SJCRH30 (cell line): ENCODE measurements around a stretch of chr6.

DNA sequence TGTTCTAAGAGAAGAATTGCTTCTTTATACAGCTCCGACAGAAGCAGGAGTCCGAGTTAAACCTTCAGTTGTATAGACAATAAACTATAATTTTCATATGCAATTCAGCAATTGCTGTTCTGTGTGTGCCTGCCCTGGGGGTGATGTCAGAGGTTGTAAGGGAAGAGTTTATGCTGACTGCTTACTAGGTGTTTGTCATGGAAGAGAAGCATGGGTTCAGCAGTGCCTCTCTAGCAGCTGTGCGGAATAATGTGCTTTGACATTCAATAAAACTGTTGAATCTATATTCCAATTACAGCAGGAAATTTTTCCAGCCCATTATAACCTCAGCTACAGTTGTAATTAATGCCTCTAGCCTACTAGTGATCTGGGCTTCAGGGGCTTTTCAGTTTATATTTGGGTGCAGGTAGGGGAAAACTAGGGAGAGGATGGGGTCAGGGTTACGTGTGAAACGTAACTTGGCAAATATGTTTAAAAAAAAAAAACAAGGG is 99.3 kb upstream of the QKI start:
- RAMPAGE, long total RNA = no peak

GRCh38 chr6:163324954-163325326 is 89.6 kb upstream of the QKI start:
- RAMPAGE, long total RNA = no peak

- RAMPAGE, long total RNA = no peak
These were observed 22.0 kb upstream of the QKI start for GRCh38 chr6:163392332-163393049.

GRCh38 chr6:163405559-163406394 is 8.7 kb upstream of the QKI start:
- RAMPAGE, long total RNA = no peak

DNA sequence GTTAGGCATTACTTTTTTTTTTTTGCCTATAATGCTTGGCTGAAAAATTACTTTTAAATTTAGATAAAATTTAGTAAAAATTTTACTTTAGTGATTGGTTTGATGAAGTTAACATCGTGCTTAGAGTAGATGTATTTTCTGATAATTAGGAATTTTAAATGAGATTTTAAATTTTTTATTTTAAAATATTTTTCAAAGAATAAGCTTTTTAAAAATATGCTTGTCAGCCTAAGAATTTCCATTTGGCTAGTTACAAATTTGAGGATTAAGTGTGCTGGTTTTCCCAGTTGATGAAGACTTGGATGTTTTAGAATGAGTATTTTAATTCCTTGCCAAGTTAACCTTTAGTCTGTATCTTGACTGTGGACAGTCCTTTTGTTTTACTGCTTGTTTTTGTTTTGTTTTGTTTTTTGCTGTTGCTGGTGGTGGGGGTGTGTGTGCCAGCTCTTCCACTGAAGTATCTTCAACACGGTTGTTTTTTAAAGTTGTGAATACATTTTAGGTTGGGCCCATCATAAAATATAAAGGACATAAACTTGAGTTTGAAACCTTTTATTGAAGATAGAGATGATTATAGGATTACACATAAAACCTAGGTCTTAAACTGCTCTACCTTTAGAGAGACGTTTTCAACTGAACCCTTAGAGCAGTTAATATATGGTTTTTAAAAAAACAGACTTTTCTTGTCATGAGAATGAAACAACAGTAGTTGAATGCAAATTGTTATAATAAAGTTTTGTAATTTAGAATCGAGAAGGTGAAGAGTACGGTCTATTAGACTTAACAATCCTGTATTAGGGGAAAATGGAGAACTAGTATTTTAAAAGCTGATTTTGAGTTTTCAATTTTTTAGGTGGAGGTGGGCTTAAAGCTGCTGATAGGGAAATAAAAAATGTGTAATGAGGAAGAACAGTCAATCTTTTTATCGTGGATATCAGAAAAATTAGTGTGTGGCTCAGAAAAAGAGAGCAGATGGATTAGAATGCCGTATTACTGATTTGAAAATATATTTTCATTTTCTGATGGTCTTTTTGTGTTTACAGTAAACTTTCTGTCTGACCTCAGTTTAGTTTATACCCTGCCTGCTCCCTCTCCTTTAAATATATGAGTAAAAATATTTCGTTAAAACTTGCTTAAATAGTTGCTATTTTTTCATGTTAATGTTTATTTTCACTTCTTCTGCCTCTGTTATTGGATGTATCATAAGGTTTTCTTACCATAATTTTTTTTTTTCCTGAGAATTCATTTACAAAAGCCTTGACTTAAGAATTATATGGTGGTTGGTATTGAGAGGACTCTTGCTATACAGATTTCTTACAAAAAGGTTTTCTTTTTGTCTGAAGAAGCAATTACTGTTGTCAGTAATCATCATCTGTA is 4.1 kb downstream of the QKI start:
- RAMPAGE, long total RNA = no peak

DNA sequence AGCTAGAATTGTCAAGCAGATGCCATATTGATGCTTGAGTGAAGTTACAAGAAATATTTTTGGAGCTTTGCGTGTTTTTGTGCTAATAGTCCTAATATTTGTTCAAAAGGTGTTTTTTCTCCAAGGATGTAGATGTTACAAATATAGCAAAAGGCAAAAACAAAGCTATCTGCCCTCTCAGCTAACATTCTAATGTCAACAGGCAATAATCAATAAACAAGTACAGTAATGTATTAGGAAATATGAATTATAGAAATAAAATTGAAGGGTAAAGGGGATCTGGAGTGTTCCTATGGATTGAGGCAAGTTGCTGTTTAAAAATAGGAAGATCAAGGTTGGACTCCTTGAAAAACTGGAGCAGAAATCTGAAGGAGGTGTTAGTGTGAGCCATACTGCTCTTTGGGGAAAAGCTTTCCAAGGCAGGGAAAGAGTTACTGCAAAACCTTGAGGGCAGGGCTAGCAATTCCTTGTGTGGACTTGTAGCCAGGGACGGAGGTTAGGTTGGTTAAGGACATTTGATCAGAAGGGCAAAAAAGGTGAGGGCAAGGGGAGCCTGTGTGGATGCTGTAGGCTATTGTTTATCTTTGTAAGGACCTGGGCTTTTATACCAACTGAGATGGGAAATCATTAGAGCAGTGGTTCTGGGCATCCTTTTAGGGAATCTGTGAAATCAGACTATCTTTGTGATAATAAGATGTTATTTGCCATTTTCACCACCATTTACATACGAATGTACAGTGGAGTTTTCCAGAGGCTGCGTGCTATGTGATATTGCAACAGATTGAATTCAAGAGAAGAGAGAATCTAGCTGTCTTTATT is 27.0 kb downstream of the QKI start:
- RAMPAGE, long total RNA = no peak

- RAMPAGE, long total RNA = no peak
These were observed 80.9 kb downstream of the QKI start for GRCh38 chr6:163495277-163495882.

- RAMPAGE, long total RNA = no peak
These were observed 331.2 kb downstream of the QKI start for GRCh38 chr6:163745682-163746238.

DNA sequence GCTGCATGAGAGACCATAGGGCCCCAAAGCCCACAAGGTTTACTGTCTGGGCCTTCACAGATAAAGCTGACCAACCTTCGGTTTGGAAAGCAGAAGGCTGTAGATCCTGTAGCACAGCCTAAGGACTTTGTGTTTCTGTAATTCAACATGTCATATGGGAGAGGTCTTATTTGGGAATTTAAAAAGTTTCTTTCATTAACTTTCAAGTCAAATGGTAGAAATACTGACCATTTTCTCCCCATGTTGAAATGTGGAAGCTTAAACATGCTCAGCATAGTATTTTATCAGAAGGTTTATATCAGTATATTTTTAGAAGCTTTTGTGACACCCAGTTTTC is 362.9 kb downstream of the QKI start:
- RAMPAGE, long total RNA = no peak

DNA sequence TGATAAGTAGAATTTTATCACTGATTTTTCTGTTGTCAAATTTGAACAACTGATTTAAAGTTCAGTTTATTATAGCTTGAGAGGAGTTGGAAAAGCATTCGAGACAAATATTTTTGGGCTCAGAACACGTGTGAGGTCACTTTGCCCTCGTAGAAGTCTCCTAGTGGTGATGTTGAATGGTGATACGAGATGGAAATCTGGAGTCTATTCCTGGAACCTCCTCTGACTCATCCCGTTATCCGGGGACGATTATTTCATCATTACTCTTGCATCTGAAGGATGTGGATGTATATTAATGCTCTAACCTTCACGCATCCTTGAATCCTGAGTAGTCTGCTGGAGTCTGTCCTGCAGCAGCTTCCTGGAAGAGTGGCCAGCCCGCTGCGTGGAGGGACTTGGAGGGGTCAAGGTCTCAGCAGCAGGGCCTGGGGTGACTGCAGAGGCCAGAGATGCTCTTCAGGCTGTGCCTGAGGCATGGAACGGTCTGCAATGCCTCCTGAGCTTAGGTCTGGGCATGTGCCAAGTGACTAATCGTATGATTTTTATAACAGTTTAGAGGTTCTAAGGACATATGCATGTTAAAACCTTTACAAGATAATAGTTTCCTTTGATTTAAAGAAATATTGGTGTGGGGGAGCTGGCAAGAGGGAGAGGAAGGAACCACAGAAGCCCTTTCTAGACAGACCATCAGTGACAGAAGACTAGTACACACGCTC is 400.1 kb downstream of the QKI start:
- RAMPAGE, long total RNA = no peak

- RAMPAGE, long total RNA = no peak
These were observed 526.8 kb downstream of the QKI start for GRCh38 chr6:163941177-163941816.

DNA sequence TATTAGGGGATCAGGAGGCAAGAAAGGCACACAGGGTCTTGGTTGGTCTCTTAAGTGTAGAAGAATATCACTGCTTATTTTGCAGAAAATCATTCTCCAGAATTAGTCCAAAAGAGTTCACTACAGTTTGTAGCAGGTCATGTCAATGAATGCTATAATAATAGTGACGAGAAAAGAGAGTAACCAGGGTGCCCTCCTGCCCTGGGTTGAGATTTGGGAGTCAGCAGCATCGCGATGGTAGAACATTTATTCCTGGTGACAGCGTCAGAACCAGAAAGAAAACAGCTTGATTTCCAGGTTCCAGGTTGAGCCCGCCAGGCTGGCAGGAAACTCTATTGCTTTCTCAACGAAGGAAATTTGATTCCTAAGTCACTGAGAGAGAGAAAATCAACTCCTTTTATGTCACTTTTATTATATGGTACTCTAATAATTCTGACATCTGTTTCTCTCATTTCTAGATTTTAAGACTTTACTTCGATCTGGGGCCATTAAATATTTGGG is 550.3 kb downstream of the QKI start:
- RAMPAGE, long total RNA = no peak

DNA sequence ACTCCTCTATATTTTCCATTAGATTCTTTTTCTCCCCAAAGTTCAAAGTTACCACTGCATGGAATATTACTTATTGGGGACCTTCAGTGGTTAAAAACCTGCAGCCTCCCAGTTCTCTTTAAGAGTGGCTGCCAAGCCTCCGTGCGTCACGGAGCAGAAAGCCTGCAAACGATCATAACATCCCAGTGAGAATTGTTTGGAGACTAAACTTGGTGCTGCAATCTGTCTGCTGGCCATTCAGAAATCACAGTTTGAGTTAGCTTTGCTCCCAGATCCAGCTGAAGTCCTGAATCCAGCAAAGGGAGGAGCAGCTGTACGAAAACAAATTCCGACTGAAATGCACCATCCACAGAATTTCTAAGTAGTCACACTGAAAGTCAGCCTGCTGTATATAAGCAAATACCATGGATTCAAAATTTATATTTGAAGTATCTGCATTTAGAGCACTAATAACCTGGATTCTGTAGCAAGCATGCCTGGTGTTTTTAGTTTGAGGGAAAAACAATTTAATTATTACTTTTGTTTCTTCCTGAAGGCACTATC is 213.6 kb upstream of the PDE10A start:
- RAMPAGE, long total RNA = no peak

GRCh38 chr6:166407132-166407485 is 24.4 kb upstream of the MPC1 start:
- RAMPAGE, long total RNA = no peak

- RAMPAGE, long total RNA = no peak
These were observed 13.5 kb downstream of the RAMACL start for GRCh38 chr6:166572693-166573583.

DNA sequence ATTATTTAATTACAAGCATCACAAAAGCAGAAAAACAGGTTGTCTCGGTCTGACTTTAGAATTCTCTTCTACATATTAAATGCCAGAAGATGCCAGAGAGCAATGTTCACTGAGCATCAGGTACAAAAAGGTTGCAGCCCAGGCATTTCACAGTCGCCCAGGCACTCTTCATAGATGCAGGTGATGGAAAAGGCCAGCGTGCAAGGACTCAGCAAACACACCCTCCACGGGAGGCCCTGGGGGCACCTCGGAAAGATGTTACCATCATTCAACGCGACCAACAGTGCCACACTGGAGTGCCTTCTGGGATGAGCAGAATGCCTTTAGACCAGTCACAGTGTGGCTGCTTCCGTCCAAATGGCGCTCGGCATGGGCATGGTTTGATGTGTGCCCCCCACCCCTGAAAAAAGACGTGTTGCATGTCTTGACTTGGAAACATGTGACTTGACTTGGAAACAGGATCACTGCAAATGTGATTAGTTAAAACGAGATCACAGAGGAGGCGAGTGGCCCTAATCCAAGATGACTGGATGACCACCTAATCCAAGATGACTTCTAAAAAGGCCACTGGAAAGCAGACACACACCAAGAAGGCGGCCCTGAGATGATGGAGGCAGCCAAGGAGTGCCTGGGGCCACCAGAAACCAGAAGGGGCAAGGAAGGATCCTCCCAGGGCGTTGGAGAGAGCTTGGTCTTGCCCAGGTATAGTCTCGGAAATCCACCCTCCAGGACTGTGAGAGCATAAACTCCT is 4.7 kb upstream of the RAMACL start:
- RAMPAGE, long total RNA = no peak

DNA sequence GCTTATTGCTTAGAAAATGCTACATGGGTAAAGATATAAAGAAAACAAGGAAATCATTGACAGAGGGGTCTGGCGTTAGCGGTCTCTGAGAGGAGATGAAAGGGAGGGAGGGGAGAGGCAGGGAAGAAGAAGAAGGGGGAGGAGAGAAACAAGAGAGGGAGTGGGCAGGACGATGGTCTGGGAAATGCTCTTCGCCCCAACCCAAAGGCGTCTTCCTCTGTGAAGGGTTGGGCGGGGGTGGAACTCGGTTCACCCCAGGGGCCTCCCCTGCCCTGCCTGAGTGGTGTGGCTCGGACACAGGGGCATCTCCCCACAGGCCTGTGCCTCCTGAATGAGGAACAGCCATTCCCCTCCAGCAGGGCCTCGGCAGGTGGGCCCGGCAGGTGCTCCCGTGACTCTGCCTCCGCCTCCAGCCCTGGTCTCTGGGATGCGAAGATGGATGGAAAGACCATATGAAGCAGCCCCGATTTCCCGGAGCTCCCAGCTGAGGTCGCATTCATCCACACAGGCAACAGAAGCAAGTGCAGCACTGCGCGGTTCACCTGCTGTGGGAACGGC is 29.2 kb upstream of the RPS6KA2 start:
- RAMPAGE, long total RNA = no peak

DNA sequence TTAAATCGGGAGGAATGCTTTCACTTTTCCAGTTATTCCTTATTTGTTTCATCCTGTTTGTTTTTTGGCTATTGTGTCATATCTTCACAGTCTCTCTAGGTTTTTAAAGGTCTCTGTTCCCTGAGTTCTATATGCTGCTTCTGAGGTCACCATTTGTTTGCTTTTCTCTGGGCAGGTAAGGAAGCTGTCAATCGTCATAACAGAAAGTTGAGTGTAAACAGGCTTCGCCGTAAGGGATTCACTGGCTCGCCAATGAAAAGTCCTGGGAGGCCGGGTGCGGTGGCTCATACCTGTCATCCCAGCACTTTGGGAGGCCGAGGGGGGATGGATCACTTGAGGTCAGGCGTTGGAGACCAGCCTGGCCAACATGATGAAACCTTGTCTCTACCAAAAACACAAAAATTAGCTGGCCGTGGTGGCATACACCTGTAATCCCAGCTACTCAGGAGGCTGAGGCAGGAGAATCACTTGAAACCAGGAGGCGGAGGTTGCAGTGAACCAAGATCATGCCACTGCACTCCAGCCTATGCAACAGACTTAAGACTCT is 48.8 kb upstream of the RPS6KA2 start:
- RAMPAGE, long total RNA = no peak

DNA sequence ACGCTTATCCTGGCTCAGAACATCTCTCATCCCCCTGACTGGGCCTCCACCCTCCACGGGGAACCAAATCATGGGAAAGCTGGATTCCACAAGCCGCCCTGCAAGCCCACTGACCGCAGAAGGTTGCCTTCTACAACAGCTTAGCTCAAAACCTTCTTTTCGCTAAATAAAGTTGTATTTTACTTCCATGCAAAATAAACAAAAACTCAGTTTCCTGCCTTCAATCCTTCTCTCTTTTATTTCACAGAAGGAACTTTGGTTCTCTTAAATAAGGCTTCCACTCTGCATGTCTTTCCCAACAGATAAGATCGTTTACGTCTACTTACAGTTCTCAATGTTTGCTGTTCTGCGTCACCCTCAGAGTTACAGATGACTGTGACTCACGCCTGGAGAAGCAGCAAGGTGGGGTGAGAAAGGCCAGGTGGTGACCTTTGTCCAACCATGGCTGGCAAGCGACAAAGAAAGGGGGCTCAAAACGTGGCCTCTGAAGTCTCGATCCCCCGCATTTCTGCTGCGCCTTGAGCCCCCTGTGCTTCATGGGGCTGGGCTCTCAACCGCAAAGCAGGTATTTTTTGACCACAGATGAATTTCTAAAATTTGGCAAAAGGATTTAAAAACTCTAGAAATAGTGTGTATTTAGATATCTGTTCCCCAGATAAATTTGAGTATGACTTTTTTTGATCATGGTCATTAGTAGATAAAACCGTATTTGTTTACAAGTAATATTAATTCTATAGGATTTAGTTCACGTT is 51.4 kb upstream of the RPS6KA2 start:
- RAMPAGE, long total RNA = no peak

DNA sequence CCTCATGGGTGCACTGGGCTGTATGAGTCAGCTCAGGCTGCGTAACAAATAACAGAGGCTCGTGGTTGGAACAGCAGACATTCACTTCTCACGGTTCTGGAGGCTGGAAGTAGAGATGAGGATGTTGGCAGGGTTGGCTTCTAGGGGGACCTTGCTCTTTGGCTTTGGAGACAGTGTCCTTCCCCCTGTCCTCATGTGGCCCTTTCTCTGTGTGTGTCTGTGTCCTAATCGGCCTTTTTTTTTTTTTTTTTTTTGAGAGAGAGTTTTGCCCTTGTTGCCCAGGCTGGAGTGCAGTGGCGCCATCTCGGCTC is 117.8 kb upstream of the RPS6KA2 start:
- RAMPAGE, long total RNA = no peak